Natural killer cell (primary cell): Measurements from ENCODE around the genes SPRED1 and FAM98B.

DNA sequence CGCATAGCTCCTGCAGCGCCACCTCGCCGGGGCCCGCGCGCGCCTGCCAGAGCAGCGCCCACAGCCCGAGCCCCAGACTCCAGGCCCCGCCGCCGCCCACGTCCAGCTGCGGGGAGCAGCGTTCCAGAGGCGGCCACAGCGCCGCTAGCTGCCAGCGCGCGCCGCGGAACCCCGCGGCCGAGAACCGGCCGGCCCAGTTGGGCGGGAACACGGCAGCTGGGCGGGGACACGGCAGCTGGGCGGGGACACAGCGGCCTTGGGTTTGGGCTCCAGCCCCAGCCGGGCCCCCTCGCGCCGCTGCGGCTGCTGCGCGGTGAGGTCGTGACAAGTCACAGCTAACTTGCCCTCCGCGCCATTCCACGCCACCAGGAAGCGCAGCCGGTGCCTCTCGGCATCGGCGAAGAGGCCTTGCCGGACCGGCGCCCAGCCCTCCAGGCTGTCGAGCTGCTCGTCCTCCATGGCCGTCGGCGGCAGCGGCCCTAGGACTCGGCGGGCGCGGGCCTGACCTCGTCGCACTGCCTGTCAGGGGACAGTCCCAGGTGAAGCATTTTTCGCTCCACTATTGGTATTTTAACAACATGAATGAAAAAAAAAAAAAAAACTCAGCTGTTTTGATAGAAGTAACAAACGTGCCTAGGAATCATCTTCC lies 78.7 kb upstream of the ARHGAP11A start:
- PRO-cap = unidirectional peak, plus-strand start at position 355 of the sequence

DNA sequence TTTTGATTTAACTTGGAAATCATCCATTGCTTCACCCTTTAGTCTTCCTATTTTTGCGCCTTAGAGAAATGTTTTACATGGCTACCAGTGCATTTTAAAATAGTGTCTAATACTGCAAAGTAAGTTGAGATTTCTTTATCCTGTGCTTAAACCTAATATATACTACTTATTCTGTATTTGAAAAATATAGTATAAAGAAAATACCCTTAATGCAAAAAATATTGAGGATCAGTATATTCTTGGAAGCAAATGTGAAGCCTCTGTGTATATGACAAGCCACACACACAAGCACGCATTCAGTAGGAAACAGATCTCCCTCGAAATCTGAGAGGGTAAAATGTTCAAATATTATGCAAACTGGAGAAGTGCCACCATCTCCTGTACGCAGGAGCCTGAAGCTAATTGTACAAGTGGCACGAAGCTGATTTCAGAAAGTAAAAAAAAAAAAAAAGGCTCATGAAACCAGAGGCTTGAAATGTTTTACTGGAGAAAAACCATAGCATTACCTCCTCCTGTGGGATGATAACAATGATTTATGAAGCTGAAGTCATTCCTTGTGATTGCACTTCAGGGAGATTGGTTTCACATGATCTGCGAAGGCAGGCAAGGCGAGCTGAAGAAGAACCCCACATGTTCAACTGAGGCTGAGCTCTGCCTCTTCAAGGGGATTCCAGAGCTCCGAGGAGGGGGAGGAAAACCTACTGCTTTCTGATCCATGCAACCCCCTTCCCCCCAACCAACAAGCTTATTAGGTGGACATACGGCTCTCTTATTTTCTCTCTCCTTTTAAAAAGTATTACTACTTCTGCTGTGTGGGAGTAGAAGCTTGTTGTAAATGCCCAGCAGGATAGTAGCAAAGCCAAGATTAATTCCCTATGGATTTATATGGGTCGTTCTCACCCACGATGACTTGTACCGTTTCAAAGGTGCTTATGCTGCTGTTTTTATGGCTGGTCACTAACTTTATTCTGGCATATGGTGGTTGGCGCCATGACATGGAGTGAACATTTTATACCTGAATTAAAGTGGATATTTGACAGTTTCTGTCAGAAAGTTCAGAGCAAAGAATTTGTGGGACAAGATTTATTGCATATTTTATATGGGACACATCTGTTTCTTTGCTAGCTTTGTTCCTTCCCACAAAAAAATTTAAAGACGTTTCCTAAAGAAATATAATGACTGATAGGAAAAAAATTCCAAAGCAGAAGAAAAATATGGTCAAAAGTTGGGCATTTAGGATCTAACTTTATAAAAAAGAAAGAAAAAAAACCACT lies 101.1 kb downstream of the GREM1 start:
- PRO-cap = no peak

- PRO-cap = no peak
Measured at GRCh38 chr15:34584342-34584858, 949 bp upstream of the GOLGA8B start.

- PRO-cap = no peak
Measured at GRCh38 chr15:34657065-34658524, 74.1 kb upstream of the GOLGA8B start.

DNA sequence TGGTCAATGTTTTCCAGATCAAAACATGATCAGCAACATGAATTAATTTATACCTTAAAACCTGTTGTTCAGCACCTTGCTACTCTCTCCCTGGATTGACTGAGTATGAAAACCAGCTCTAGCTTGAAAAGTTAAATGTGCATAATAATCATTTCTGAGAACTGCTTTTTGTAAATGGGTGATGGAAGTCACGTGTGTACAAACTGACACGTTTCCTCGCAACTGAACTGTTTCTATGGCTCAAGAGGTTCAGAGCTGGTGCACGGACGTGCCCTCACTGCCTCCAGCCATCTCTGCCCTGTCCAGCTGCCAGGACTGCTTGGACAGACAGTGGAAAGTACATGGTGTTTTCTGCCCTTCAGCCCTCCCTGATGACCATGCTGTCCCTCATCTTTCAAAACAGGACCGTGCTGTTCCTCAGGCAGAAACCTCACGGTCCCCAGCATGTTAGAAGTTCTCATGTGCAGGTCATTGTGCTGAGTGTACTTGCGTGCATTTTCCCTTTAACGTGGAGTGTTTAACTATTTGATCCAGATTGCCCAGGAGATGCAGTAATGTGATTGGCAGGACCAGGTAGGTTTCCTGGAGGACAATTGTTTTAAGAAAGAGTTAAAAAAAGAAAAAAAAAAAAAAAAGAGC lies 38.7 kb downstream of the GJD2 start:
- PRO-cap = no peak

GRCh38 chr15:34753990-34754909 lies 548 bp downstream of the GJD2 start:
- PRO-cap = no peak

- PRO-cap = no peak
Measured at GRCh38 chr15:34986805-34987044, 1.4 kb downstream of the ZNF770 start.

DNA sequence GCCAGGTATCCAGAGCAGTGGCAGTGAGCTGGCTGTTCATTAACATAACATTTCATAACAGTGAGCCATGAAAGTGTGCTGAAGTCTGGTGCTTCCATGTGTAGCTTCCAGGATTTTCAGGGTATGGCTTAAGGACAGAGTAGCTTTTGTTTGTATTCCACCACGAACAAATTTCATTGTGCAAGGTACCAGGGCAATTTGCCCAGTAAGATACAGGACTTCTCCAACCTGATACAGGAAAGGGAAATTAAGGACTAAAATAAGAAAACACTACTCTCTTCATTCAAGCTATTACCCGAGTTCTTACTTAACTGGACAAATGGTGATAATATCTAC lies 124.8 kb upstream of the NANOGP8 start:
- PRO-cap = no peak

DNA sequence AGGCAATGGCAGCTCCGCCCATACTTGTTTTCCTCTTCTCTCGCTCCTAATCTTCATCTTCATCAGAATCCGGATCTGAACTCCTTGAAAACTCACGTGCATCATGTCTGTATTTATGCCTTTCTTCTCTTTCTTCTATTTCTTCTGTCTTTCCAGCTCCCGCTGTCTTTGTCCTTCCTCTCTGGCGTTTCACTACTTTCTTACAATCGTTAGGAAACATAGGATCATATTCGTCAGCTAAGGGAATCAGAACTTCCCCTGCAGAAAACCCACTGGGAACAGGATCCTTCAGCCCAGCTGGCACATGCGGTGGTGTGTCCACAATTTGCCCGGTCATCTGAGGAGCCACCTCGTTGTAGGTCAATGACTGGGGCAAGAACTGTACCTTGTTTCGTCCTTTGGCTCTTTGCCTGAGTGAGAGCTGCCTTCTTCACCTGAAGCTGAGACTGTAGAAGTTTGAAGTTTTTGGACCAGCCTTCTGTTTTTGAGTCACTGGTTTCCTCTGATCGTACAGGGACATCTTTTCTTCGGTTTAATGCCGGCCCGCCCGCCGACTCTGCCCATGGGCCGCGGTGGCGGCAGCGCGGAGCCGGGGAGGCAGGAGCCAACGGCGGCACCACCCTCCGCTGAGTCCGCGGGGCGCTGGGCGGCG lies 214.0 kb upstream of the NANOGP8 start:
- PRO-cap = no peak

GRCh38 chr15:36468921-36469215 lies 110.6 kb upstream of the CDIN1 start:
- PRO-cap = no peak

DNA sequence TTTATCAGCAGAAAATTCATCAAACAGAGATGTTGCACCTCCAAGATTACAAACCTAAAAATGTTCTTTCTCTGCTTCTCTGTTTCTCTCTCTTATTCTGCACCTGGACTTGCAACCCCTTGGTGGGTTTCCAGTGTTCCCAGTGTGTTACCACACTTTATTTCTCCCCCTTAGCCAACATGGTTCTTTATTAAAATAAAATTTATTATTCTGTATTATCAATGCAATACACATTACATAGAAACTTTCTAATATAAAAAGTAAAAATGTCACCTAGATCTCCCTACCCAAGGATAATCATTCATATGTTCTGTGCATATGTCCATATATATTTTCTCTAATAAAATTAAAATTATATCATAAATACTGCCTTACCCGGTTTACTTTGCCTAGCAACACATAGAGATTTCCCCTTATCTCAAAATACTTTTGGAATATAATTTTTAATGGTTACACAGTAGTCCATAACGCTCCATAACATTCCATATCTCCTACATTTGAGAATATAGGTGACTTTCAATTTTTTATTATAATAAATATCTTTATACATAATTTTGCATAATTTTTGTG lies 78.7 kb downstream of the MEIS2 start:
- PRO-cap = no peak

DNA sequence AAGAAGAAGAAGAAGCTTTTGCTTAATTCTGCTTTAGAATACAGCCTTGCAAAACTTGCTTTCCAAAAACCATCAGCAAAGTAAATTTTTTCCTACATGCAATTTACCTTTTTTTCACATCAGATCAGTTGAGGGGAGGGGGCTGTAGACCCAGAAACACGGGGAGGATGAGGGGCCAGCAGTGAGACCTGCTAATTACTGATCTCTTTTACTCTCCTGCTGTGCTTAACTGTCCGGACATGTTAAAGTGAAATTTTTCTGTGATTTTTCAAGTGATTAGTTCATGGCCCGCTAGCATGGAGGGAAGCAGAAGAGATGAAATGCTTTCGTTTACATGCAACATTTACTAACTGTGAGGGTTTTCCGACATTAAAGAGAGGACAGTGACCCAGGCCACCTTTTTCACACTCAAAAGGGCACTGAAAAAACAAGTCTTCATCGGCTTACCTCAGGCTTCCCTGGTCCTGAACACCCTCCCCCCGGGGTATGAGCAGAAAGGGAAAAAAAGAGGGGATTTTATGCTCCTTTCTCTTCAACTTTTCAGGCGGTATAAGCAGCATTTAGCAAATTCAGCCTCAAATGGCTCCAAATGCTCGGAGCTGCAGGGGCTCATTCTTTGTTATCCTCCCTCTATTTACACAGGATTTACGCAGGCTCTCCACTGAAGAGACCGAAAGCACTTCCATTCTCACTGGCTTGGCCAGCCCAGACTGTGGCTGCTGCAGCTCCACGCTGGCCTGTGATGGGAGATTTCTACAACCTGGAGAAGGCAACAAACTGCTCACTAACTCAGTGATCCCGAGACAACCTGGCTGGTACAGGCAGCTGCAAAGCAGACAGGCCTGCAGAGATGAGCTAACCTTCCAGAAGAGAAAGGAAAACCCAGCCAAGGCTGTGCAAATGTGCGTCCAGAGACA lies 54.6 kb downstream of the MEIS2 start:
- PRO-cap = no peak

DNA sequence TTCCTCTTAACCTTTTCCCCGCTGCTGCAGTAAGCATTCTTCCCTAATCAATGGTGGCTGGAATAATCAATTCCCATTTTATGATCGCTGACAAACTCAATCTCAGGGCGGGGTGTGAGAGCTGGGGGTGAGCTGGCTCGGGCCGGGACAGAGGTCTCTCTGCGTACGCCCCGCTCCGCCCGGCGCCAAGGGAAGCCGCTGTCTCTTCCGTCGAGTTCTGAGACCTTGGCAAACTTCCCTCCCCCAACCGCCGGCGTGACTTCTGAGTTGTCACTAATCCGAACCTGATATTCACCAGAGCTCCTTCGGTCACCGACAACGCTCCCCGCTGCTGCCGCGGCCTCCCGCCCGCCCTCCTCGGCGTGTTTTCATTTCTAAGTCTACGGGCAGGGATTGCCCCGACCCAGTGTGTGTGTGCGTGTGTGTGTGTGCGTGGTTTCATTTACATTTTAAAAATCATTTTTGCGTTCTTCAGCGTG lies 10.4 kb upstream of the MEIS2 start:
- PRO-cap = no peak

- PRO-cap = no peak
Measured at GRCh38 chr15:37124977-37125483, 24.7 kb upstream of the MEIS2 start.

- PRO-cap = no peak
Measured at GRCh38 chr15:38065710-38066020, 131.2 kb downstream of the TMCO5A start.

DNA sequence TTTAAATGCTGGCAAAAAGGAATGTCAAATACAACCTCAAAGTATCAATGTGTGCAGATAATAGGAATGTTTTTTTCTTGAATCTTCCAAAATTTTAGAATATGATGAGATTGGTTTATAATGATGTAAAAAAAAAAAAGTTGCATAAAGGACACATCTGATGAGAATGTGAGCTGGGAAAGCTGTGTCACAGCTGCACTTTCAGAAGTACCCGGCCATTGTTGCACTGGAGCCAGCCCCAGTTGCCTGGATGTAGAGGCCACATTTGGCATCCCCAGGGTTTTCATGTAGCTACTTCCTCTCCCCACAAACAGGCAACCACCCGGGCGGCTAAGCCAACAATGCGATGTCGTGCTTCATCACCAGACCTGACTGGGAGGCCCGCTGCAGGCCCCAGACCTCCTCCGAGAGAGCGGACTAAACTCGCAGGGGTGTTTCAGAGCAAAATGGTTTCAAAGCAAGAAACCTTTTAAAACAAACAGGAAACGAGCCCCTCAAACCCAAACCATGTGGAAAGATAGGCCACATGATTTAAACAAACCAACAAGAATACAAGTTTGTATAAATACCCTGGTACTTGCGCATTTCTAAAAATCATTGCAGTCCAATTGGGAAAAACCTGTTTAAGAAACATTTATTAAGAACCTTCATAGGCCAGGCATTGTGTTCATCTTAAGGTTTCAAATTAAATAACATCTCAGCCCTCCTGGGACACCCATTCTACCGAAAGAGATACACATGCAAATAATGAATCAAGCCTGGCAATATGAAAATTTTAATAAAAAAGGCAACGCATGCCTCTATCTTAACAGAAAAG lies 142.4 kb downstream of the TMCO5A start:
- PRO-cap = no peak

- PRO-cap = unidirectional peak, plus-strand start at chr15:38252328
Measured at GRCh38 chr15:38252063-38253001, at the start of gene SPRED1. Gene SPRED1 (plus strand): TSS chr15:38252836.

GRCh38 chr15:38359528-38360056 lies 94.3 kb upstream of the FAM98B start:
- PRO-cap = no peak

DNA sequence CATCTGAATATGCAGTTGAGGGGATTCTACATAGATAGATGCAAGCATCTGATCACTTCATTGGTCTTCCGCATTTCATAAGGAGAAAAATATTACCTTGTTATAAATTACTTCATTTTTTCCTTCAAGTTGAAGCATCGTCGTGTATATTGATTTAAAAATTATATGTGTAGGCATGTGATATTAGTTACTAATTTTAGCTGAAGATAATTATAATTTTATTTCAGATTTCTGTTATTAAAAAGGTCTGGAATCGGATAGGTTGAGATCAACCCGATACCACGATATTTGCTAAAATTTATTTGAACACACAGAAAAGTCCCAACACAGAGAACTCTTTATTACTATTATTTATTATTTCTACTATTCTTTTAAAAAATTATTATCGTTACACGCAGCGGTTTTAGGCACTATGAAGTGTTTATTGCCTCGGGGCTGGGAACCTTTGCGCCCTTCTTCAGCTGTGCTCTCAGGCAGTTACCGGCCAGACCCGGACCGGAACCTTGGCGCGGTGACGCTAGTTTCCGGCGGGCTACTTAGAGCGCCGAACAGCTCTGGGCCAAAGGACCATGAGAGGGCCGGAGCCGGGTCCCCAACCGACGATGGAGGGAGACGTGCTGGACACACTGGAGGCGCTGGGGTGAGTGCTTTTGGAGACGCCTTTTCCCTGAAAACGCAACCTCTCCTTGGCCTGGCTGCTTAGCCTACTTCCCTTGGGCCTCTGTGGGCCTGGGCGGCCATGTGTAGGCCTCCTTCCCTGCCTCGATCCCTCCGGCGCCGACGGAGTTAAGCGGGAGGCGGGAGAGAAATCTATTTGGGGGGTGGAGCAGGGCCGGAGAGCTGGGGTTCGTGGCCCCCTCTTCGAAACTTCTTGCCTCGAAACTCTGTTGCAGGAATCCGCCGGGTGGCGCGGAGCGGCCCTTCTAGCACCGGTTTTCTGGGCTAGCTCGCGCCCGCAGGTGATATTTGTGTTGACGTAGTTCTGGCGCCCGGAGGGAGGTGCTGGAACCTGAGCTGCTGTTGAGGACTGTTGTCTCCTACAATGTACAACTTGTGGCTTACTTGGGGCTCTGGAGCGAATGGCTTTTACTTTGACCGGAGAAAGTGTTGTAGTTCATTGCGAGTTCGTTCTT lies at the start of gene FAM98B:
FAM98B (plus strand) TSS at position 535 of the 1,133 bp plus-strand sequence.
- PRO-cap = bidirectional peak, plus-strand start at position 589 of the sequence, minus-strand start at position 447 of the sequence; bidirectional peak, plus-strand start at position 963 of the sequence, minus-strand start at position 939 of the sequence

GRCh38 chr15:38454726-38455277 lies 875 bp downstream of the FAM98B start:
- PRO-cap = no peak